Psoas muscle (tissue), 2 donors: ENCODE results near the genes SPATA6L and RCL1.

- PRO-cap, 2 experiments, result no peak in any of the 2 experiments
Observed at GRCh38 chr9:3527615-3527953, 1.8 kb upstream of the RFX3 start.

DNA sequence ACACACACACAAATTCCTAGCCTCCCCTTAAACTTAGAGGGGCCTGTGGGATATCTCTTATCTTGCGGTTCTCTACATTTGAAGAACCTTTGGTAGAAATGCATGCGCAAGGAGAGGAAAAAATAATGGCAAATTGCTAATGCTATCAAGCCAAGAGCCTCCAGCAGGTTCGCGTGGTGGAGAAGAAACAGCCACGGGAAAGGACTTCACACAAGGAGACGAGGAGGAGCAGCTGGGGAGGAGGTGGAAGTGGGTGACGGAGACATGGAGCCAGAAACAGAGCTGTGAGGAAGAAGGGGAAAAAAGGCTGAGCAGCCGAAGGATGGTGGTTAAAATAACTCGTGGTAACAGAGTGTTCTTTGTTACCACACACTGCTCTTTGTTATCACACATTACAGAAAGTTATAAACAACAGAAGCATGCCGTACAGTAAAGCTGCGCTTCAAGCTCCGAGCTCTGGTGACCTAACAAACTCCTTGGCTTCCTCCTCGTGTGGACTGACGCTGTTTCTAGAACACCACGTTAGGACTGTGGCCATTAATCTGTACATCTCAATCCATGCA, 215.5 kb downstream of the GLIS3 start:
- PRO-cap, 2 experiments, result no peak in any of the 2 experiments

GRCh38 chr9:4109714-4110443, 190.0 kb downstream of the GLIS3 start:
- PRO-cap, 2 experiments, result no peak in any of the 2 experiments

DNA sequence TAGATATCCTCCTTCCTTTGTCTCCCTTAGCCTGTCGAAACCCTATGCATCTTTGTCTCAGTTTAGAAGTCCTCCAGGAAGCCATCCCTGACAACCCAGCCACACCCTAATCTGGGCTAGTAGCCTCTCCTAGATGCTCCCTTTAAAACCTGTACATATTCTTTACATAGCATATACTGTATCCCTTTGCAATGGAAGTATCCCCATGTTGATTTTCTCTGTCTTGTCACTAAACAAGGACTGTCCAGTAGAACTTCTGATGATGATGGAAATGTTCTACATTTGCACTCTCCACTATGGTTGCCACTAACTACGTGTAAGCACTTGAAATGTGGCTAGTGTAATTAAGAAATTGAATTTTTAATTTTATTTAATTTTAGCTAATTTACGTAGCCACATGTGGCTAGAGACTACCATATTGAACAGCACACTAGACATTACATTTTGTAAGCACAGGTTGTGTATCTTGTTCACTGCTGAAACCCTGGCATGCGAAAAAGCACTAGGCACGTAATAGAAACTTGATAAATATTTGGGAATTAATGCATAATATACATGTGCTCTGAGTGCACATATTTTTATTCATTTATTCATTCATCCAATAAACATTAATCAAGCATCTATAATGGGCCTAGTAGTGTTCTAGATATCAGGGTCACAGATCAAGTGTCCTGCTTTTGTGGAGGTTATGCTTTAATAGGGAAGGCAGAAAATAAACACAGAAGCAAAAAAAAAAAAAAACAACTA, 86.5 kb downstream of the GLIS3 start:
- PRO-cap, 2 experiments, result no peak in any of the 2 experiments

DNA sequence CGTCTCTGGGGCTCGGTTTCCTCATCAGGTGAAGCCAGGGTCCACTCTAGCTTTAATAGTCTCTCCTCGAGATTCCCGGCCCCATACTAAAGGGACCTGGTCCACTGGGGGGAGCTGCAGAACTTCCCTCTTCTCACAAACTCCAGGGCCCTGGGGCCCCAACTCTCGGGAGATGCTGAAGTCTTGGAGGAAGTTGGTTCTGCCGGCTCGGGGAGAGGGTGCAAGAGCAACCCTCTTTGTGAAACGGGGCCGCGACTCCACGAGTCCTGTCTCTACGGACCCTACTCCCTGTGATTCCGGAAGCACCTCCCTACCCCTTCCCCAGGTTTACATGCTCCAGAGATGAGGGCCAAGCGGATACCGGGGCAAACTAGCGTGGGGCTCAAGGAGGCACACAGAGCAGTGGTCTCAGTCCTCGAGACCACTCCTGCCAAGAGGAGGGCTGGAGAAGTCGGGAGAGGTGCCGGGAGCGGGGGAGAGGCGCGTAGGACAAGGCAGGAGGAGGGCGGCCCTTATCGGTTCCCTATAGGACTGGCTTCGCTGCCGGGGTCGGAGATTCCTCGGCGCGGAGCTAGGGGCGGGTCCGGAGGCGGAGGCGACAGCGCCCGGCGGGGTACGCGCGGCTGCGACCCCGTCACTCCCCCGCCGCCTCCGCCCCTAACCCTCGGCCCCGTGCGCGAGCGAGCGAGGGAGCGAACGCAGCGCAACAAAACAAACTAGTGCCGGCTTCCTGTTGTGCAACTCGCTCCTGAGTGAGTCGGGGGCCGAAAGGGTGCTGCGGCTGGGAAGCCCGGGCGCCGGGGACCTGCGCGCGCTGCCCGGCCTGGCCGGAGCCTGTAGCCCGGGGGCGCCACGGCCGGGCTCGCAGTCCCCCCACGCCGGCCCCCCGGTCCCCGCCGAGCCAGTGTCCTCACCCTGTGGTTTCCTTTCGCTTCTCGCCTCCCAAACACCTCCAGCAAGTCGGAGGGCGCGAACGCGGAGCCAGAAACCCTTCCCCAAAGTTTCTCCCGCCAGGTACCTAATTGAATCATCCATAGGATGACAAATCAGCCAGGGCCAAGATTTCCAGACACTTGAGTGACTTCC, 2.2 kb downstream of the GLIS3 start:
- PRO-cap, 2 experiments, result peak in 2 of 2 experiments; most common plus-strand start position 755 of the sequence (in 2); most common minus-strand start position 526 of the sequence (in 2)

DNA sequence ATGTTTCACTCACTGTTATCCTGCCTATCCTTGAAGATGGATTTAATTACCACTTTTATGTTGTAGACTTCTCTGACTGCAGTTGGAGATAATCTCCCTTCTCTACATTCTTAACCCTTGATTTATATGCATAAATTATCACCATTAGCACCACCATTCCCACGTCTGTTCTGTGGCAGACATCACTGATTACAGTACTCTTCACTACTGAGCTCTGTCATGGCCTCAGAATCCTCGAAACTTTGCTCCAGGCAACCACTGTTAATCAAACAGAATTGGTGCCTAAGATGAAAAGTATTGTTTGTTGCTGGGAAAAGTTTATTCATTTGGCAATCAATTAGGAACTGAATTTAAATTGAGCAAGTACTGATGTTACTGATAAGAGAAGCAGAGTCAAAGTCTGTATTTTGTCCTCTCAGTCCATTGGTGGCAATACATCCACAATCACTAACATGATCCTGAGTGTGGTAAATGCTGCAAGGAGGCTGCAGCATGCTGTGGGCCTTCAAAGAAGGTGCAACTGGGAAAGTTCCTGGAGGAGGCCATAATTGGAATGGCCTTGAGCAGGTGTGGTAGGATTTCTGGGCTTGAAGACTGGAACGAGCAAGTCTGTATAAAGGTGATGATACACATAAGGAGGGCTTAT, 12.9 kb downstream of the SLC1A1 start:
- PRO-cap, 2 experiments, result no peak in any of the 2 experiments

GRCh38 chr9:4656585-4657067, 5.5 kb upstream of the PLPP6 start:
- PRO-cap, 2 experiments, result no peak in any of the 2 experiments

DNA sequence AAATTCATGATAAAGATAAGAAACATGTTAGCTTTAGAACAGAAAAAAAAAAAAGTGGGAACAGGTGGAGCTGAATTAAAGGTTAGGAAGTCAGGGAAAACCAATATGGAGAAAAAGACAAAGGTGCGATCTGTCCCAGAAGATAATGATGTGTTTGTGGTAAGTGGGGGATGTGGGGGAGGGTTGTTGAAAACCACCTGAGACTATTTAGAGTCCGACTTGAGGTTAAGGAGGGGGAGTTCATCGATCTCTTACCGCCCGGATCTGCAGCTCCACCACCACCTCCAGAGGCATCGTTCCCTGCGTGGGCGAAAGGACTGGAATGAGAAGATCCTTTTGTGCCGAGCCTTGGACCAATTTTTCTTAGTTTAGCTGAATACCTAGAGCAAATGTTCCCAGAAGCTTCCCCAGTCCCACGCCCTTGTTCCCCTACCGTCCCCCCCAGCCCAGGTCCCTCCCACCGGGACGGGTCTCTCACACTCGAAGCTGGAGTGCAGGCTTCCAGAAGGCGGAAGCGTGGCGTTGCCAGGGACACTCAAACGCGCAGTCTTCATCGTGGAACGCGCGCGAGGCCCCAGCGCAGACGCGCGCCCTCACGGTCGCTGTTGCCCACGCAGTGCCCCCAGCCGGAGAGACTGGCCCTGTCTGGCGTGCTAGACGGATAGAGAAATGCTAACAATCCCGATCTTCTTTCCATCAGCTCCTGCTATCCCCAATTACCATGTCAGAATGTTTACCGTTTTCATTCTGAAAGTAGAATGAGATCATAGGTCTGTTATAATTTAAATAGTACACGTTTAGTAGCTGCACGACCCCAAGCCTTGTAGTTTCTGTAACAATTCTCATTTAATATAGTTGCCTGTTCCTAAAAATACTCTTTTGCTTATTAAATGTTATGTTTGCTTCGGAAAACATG, at the start of gene SPATA6L:
Gene SPATA6L (minus strand): TSS at position 524 of the 916 bp plus-strand sequence.
- PRO-cap, 2 experiments, result peak in 1 of 2 experiments; most common plus-strand start position 546 of the sequence (in 1); most common minus-strand start position 456 of the sequence (in 1)

DNA sequence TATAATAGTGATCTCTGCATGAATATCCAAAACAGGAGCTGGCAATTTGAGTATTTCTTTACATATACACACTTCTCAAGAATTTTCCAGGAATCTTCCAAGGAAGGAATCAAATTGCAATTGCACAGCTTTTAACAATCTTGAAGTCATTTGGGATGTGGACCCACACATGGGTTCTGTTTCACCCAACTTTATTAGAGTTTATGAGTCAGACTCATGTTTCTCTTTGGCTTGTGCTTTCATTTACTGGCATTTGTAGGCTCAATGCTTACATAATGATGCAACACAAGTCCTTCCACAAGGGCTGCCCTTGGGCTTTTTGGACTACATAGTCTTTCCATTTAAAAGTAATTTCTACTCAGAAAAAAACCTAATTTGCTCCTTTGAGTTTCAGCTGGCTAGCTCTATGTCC, 4.6 kb upstream of the CDC37L1 start:
- PRO-cap, 2 experiments, result no peak in any of the 2 experiments

DNA sequence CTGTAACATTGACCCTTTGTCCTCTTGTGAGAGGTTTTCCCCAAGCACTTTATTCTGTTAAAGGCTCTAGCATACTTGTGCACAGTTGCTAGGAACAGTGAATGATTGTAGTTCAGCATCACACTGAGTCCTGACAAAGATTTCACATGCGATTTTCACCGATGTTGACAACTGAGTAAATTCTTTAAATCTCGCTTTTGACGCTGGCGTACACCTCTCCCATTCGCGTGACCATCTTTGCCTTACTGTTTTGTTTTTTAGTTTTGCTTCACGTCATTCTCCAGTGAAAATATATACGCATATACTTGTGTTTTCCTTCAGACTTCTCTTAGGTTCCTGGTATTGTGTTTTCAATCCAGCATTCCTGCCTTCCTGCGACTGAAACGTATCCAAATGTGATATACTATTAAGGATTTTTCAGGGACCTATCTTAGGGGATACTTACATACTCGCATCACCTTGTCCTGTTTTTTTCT, 887 bp downstream of the CDC37L1 start:
- PRO-cap, 2 experiments, result no peak in any of the 2 experiments

- PRO-cap, 2 experiments, result no peak in any of the 2 experiments
Observed at GRCh38 chr9:4711120-4711732, 29.8 kb downstream of the AK3 start.

DNA sequence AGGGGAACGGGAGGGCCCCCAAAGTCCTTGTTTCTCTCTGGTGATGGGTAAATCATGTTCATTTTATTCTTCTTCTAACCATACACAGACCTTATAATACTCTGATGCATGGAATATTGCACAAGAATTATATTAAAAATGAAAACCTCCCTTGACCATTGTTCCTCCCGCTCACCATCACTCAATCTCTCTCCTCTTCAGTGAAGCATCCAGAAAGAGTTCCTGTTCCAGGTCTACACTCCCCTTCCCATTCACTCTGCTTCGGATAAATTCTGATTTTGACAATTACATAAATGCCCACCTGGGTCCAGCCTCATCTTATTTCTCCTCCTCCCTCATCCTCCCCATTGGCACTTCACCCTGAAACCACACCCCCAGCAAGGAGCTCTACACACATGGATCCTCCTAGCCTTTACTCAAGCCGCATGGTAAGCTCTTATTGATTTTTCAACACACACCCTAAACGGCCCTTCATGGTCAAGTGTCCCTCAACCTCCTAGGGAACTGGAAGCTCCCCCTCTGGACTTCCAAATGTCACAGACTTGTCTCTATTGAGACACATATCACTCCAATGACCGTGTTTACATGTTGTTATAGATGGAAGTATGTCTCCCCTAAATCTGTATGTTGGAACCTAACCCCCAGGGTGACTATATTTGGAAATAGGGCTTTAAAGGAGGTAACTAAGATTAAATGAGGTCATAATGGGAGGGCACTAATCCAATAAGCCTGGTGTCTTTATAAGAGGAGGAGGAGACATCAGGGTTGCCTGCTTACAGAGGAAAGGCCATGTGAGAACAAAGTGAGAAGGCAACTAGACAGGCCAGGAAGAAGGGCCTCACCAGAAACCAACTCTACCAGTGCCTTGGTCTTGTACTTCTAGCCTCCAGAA, 7.3 kb downstream of the AK3 start:
- PRO-cap, 2 experiments, result no peak in any of the 2 experiments

GRCh38 chr9:4792842-4793670, at the start of gene RCL1:
Gene RCL1 (plus strand): TSS chr9:4792944.
- PRO-cap, 2 experiments, result peak in 2 of 2 experiments; most common plus-strand start chr9:4792944 (in 2); most common minus-strand start chr9:4793392 (in 2)

DNA sequence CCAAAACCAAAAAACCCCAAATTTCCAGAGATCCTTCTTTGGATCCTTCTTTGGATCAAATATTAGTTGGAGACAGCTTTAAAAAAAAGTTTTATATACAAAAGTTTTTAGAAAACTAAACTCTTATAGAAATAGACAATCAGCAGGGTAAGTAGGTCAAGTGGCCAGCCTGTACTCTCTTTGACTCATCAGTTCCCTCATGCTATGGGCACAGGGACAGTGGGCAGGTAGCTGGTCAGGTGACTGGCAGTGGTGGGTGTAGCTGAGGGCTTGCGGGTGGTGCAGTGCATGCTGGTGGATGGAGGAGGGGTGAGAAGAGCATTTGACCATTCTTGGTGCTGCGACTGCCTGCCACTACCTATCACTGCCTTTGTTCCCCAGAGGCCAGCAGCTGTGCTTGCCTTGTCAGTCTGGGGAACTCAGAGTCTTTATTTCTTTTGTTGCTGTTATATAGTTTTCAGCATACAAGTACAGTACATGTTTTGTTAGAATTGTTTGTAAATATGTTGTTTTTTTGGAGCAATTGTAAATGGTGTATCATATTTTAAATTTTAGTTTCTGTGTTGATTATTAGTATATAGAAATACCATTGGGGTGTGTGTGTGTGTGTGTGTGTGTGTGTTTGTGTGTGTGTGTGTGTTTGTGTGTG, 12.8 kb downstream of the RCL1 start:
- PRO-cap, 2 experiments, result peak in 1 of 2 experiments; most common plus-strand start position 361 of the sequence (in 1)

GRCh38 chr9:4840477-4841146, 47.9 kb downstream of the RCL1 start:
- PRO-cap, 2 experiments, result no peak in any of the 2 experiments

DNA sequence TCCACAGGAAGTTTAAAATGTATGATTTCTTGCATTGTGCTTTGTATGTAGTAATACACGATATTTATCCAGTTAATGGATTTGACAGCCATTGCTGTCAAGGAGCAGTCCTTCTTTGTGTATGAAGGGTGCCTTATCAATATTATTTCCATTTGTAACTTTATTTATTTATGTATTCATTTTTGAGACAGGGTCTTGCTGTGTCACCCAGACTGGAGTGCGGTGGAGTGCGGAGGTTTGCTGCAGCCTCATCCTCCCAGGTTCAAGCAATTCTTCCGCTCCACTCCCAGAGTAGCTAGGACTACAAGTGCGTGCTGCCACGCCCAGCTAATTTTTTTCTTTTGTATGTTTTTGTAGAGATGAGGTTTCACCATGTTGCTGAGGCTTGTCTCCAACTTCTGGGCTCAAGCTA, 36.4 kb downstream of the JAK2 start:
- PRO-cap, 2 experiments, result no peak in any of the 2 experiments

- PRO-cap, 2 experiments, result no peak in any of the 2 experiments
Observed at GRCh38 chr9:5455096-5455520, 4.8 kb downstream of the CD274 start.

GRCh38 chr9:5488465-5489061, 21.8 kb upstream of the PDCD1LG2 start:
- PRO-cap, 2 experiments, result no peak in any of the 2 experiments

- PRO-cap, 2 experiments, result no peak in any of the 2 experiments
Observed at GRCh38 chr9:5493815-5494561, 16.3 kb upstream of the PDCD1LG2 start.

- PRO-cap, 2 experiments, result no peak in any of the 2 experiments
Observed at GRCh38 chr9:5629996-5630267, 1.0 kb downstream of the RIC1 start.